ENCODE measurements around a stretch of chr1.

DNA sequence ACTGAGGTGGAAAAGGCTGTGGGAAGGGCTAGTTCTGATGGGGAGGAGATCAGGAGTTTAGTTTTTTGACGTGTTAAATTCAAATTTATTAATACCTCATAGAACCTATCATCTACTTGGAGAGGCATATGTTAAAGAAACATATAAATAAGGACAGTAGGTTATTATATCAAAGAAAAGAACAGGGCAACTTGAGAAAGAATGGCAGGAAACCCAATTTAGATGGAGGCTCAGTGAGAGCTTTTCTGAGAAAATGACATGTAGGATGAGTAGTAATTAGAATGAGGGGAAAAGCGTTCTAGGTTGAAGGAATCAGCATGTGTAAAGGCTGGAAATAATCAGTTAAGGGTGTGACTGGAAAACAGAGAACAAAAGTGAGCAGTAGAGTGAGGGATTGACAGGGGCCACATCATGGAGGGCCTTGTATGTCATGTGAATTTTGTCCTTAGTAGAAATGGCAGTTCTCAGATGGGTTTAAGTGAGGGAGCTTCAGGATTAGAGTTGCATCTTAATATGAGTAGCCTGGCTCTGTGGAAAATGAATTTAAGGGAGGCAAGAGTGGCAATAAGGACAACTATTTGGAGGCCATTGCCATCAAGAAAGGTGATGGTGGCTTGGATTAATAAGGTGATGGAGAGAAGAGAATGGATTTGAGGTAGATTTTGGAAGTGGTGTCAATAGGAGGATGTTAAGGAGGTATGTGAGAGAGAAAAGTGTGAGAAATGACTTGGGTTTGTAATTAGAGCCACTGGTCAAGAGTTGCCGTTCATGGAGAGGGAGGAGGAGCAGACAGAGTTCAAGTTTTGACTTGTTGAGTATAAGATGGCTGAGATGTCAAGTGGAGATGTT lies 16.1 kb downstream of the CLIC4 start:
- RRBS, result no CpG with 5 or more reads among the region's 3 CpGs

DNA sequence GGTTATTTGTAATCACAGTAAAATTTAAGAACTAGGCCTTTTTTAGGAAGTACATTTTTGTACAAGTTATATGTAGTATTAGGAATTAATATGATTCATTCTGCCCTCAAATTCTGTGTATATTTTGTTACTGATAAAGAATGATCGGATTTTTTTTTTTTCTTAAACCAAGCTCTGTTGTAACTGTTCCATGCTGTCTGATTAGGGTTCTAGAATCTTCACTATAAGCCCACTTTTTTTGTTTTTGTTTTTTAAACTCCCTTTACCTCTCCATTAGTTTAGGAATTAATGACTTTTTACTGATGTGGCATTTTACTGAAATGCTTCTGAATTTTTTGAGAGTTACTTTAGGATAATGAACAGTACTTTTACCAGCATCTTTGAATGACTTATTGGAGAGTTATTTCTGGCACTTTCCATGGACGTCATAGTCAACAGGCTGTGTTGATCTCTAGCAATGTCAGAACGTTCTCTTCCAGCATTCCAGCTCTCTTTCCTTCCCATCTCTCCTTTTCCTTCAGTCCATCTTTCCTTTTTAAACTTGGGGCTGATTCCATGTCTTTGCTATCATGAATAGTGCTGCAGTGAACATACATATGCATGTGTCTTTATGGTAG lies 48.4 kb downstream of the CLIC4 start:
- RRBS, result no CpG with 5 or more reads among the region's 3 CpGs

- RRBS, result 66% methylated on average over 7 of the region's 13 CpGs
These were observed 25.4 kb downstream of the RUNX3 start for GRCh38 chr1:24904664-24905113.

DNA sequence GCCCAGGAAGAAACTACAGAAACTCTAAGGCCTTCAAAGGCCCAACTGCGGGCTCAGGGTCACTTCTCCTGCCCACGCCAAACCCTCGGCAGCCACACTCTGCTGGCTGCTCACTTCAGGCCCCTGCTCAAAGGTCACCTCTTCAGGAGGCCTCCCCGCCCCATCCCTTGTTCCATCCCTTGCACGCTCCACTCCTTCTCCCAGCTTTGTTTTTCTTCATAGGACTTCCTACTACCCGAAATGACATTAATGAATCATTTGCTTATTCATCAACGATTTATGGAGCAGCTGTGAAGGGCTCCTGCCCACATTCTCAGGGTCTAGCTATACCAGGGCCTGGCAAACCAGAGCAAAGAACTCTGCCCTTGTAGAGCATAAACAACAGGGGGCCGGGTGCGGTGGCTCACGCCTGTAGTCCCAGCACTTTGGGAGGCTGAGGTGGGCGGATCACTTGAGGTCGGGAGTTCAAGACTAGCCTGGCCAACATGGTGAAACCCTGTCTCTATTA lies 15.3 kb downstream of the RUNX3 start:
- RRBS, result no CpG with 5 or more reads among the region's 12 CpGs

DNA sequence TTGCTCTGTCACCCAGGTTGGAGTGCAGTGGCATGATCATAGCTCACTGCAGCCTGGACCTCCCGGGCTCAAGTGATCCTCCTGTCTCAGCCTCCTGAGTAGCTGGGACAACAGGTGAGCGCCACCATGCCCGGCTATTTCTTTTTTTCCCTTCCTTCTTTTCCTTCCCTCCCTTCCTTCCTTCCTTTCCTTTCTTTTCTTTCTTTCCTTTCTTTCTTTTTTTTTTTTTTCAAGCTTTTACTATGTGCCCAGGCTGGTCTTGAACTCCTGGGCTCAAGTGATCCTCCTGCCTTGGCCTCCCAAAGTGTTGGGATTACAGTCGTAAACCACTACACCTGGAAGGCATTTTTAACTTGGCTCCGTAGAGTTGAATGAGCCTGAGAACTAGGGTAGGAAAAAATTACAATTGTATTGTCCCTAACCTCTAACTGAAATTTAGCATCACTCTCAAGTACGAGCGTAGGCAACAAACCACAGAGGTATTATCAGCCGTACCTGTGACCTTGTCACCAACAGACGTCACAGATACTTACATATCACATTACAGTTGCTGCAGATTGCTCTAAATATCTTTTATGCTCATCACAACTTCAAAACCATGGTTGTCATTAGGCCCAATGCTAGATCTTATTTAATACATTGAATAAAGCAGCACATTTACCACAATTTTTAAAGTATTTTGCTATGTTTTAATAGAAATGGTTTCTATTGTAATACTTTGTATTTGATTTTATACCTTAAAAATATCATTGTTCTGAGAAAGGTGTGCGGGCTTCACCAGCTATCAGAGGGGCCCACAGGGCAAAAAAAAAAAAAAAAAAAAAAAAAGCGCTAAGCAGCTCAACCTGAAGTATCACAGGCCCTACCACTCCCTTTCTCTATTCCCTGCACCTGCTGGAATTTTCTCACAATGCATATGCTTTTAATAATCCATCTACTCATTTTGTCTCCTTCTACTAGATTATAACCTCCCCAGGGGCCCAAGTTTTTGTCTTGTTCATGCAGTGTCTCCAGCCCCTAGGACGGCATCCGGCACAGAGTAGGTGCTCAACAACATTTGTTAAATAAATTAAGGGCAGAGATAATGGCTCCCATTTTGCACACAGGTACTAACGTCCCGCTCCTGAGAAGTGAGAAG lies 7.7 kb downstream of the RUNX3 start:
- RRBS, result no CpG with 5 or more reads among the region's 15 CpGs

- RRBS, result no CpG with 5 or more reads among the region's 16 CpGs
These were observed 6.7 kb downstream of the RUNX3 start for GRCh38 chr1:24923141-24923949.

DNA sequence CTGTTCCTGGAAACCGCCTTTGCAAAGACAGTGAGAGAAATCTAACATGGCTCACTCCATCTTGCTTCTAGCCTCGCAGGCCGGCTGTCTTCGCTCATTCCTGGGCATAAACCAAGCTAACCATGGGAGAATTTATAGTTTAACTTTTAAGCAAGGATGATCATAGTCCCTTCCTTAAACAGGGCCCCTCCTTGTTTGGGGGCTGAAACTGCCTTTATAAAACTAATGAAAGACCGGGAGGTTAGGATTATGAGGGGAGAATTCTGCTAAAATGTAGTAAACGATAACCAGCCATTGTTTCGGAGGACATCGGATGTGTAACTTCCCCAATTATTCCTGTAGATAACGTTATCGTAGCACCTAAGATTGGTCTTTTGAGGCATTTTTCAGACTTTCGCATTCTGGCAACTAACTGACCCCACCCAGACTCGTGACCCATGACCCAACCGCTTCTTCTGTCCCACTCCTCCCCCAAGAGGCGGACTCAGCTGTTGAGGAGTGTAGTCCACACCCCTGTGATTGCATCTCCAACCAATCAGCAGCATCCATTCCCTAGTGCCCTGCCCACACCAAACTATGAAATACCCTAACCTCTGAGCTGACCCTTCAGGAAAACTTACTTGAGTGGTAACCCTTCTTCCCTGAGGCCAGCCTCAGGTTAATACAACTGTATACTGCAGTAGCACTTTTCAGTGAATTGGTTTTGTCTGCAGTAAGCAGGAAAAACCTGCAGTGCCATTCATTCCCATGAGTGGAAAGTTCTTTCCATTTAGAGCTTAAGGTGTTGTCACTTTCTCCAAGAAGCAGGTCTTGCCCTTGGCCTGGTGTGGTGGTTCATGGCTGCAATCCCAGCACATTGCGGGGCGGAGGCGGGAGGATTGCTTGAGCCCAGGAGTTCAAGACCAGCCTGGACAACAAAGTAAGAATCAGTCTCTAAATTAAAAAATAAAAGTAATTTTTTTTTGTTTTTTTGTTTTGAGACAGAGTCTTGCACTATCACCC lies 772 bp upstream of the SYF2 start:
- RRBS, result no CpG with 5 or more reads among the region's 17 CpGs

DNA sequence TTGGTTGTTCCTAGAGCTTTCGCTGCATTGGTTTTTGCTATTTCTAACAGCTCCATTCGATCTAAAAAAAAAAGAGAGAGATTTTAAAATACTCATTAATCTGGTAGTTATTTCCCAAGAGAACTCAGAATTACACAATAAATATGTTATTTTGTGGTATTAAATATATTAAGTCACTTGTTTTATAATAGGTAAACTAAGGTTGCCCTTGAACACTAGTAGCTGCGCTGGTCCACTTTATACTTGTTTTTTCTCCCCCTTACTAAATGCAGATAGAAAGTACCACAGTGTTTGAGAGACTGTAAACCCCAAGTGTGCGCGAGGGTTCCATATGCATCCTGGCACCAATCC lies 2.0 kb downstream of the RSRP1 start:
- RRBS, result no CpG with 5 or more reads among the region's 5 CpGs

DNA sequence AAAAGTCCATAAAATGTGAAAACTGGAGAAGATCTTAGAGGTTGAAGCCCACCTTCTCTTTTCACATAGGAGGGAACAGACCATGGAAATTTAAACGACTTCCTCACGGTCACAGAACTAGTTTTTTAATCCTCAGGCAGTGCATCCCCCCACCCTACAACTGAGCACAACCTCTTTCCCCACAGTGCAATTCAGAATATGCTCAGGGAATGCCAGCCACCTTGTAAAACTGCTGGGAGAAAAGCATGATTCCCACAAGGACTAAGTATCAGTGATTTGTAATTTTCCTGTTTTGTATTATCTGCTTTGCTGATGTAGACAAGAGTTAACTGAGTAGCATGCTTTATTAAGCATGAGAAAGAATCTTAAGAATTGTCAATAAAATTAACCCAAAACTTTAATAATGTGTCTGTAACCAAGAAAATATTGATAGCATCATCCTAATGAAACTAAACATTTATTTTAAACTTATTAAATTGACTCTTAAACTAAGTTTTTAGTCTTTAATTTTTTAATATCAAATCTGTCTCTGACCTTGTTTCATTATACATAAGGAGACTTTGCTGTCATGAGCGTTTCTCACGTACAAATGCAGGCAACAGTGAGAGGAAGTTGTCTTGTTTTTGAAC lies 23.9 kb downstream of the TMEM50A start:
- RRBS, result no CpG with 5 or more reads among the region's 4 CpGs

DNA sequence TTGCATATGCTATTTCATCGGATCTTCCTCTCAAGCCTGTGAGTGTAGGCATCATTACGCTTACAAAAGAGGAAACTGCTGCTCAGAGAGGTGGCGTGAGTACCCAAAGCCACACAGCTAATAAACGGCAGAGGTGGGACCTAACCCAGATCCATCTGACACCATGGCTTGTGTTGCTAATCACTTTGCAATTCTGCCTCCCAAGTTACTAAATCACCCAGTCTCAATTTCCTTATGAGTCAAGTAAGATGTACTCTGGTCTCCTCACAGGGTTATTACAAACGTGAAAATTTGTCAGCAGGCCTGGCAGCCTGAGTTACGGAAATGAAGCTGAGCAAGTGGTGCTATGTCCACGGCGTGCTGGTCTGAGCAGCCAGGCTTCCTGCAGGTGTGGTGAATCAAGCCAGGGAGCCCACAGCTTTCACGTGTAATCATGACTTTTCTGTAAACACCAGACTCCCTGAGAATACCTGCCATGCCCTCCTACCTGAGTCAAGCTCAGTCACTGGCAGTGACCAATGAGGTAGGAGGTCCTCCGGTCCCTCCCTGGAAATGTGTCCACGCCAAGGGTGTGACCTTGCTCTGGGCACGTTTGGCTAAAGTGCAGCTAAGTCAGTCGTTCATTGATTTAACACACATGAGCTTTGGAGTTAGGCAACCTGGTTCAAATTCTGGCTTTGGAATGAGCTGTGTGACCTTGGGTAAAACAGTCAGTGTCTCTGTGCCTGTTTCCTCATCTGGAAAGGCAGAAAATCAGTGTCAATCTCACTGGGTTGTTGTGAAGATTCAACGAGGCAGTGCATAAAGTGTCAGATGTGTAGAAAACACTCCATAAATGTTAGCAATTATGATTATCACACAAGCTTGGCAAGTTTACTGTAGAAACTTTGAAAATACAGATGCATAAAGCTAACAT lies 4.9 kb upstream of the RHCE start:
- RRBS, result no CpG with 5 or more reads among the region's 14 CpGs

DNA sequence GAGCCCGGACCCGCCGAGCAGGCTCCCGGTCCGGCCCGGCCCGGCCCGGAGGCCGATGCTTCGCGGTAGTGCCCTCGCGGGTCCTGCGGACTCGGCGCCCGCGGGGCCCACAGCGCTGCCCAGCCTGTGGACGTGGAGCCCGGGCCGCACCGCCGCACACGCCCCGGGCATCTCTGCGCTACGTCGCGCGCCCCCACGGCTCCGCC lies 772 bp upstream of the MACO1 start:
- RRBS, result under 1% methylated on average over 17 of the region's 33 CpGs

GRCh38 chr1:25434501-25434983 lies 3.8 kb downstream of the MACO1 start:
- RRBS, result no CpG with 5 or more reads among the region's 1 CpG

DNA sequence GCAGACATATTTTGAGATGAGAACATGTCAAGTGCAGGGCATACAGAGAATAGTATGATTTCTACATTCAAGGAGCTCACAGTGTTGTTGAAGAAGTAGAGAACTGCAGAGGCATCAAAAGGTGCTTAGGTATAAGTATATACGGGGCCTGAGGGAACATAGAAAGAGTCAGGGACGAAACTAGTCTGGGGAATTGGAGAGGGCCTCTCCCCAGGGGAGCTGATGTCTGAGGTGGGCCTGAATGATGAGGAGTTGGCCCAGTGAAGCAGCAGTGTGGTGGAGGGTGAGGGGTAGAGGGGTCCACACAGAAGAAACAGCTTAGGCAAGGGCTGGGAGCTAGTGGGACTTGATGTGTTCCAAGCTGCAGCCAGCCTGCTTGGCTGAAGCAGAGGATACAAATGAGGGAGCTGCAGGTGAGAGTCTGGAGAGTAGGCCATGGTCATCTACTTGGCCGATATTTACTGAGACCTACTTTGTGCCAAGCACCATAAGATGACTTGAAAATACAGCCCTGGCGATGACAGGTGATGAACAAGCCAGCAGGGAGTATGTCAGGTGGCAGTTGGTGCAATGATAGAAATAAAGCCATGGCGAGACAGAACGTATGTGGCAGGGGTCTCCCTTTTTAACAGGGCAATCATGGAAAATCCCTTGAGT lies 51.5 kb upstream of the LDLRAP1 start:
- RRBS, result no CpG with 5 or more reads among the region's 6 CpGs

GRCh38 chr1:25544808-25545299 lies 1.4 kb downstream of the LDLRAP1 start:
- RRBS, result no CpG with 5 or more reads among the region's 6 CpGs

- RRBS, result no CpG with 5 or more reads among the region's 15 CpGs
These were observed 21.9 kb downstream of the LDLRAP1 start for GRCh38 chr1:25565103-25565931.

DNA sequence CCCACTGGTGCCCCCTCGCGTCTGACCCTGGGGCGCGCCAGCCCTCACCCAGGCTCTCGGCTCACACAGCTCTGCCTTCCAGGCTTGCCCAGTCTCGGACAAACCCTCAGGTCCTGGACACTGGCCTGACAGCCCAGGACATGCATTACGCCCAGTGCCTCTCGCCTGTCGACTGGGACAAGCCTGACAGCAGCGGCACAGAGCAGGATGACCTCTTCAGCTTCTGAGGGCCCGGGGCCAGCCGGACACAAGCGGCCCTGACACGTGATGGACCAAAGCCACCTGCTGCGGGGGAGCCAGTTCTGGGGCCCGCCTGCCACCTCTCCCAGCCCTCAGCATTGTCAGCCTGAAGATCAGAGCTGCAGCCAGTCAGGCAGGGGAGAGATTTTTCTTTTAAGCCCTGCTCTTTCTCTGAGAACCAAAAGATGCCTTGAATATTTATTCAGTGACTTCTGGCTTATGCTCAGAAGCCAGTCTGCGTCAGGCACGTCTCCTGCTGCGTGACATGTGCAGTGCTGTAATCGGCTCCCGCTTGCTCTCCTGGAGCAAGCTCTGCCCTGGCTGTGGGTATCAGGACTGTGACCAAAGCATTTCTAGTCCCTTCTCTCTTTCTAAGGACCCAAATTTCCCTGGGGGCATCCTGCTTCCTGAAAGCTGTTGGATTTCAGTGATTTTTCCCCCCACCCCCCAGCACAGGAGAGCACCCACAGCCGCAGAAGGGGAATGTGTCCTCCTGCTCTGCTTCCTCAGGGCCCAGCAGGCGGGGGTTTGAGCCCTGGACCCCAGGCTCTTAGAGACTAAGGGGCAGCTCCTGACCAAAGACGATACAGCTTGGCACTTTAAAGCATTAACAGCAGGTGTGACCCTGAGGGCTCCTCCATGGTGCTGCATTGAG lies 23.6 kb downstream of the LDLRAP1 start:
- RRBS, result no CpG with 5 or more reads among the region's 24 CpGs

DNA sequence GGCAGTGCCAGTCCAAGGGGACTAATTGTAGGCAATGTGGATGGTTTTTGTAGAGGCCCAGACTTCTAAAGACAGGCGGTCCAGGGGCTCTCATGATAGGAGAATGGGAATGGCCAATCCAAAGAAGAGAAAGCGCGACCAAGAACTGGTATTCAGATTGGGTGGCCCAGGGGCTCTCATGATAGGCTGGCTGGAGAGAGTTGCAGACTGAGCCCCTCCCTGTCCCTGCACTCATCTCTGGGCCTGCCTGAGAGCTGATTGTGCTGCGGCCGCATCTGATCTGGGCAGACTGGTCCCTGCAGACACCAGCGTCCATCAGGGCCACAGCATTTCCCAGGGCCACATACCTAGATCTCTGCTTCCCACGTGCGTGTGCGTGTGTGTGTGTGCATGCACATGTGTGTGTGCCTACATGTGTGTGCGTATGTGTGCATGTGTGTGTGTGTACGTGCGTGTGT lies 30.4 kb upstream of the MAN1C1 start:
- RRBS, result no CpG with 5 or more reads among the region's 12 CpGs

- RRBS, result no CpG with 5 or more reads among the region's 4 CpGs
These were observed 3.6 kb downstream of the MAN1C1 start for GRCh38 chr1:25620091-25620738.

DNA sequence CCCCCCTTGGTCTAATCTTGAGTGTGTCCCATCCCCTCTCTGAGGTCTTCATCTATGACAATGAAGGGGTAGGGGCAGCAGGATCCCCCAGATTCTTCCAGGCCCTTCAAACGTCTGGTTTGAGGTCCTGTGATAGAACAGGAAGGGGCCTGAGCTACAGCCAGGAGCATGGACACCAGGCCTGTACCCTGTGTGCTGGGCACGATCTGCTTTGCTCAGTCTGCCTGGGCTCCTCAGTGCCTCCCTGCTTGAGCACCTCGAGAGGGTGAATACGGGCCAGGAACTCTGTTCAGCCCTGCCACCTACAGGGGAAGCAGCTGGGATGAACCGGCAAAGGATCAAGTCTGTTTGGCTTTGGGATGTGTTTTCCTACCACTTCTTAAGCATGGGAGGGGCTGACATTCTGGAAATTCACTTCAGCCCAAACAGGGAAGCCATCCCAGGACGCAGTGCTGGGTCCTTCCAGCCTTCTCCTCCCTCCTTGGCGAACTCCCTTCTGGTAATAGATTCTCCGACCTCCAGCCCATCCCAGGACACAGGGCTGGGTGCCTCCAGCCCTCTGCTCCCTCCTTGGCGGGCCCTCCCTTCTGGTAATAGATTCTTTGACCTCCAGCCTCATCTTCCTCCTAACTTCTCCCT lies 55.9 kb upstream of the SELENON start:
- RRBS, result no CpG with 5 or more reads among the region's 9 CpGs

Data from pericardium (tissue), 1 donor.